ENCODE data around the genes KCNMB4, RAB21 and TPH2.

DNA sequence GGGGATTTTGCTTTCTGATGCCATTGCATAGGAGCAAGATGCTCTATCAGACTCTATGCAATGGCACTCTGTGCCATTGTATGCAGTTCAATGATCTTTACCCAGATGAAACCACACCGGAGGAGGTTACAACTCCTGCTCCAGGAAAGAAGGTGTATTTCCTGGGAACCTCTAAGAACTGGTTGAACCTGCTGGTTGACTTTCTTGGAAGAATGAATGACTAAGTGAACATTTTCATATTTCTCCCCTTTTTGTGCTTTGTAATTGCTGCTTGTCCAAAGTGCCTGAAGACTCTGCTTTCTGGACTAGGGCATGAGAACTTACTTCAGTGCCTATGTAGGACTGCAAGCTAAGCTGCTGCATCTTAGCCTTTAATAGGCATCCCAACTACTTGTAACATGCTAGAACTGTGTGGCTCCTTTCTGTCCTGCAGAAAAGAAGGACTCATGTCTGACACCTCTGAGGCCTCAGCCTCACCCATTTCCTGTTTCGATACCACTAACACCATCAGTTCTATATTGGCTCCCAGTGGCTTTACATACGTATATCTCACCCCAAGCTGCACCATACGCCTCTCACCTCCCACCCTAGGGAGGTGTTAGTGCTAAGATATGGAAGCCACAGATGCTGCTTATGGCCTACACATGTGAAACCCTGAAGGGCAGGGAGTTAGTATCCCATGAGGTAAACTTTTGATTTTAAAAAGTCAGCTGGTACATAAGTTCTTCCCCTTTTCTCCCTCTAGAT lies 193.4 kb upstream of the CNOT2 start:
- PRO-cap = no peak

GRCh38 chr12:70255932-70256900 lies 13.0 kb downstream of the CNOT2 start:
- PRO-cap = no peak

- PRO-cap = no peak
Observed at GRCh38 chr12:70320830-70321924, 44.9 kb upstream of the KCNMB4 start.

- PRO-cap = no peak
Observed at GRCh38 chr12:70357852-70358509, 8.1 kb upstream of the KCNMB4 start.

- PRO-cap = bidirectional peak, plus-strand start at chr12:70366306, minus-strand start at chr12:70366174
Observed at GRCh38 chr12:70366055-70367051, at the start of gene KCNMB4. Gene KCNMB4 (plus strand): TSS chr12:70366290.

- PRO-cap = no peak
Observed at GRCh38 chr12:70535678-70536459, 101.4 kb downstream of the PTPRB start.

DNA sequence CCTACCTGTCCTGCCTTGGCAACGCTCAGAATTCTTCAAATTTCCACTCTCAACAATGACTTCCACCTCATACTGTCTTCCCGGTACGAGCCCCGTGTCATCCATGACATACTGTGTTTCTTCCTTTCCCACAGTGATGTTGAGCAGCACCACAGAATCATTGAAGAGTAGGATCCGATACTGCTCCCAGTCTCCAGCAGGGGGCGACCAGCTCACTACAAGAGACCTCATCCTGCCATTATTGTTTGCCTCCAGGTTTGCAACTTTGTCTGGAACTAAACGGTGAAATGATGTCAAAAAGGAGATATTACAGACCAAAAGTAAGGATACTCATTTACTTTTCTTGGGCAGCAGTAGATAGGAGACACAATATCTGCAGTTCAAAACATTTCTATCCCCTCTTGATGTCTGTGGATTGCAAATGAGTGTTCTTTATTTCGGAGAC lies 47.2 kb downstream of the PTPRB start:
- PRO-cap = no peak

DNA sequence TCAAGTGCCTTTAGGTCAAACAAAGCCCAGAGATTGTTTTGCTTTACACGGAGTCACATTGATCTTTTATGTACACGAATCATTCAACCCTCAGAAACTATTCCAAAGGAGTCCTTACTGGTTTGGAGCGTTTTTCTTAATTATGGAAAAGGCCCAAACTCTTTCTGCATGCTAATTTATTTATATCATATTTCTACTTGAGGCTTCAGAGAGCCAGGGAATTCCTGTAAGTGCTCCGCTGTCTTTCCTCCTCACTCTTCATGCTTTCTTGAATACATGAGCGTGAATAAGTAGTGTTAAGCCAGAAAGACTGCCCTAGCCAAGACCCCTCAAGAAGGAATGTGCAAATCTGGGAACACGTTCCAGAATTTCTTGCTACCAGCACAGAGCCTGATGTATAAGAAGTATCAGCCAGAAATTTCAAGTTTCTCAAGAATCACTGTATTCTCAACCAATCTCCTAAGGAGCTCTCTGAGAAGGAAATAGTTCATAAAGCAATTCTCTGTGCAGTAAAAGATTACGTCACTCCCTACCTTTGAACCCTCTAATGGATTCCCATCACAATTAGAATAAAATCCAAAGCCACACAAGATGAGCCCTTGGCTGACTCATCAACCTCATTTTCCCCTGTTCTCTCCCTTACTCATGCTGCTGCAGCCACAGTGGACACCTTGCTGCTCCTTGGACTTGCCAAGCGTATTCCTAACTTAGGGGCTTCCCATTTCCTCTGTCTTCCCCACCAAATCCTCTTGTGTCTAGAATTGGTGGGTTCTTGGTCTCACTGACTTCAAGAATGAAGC lies 6.8 kb upstream of the TSPAN8 start:
- PRO-cap = no peak

- PRO-cap = no peak
Observed at GRCh38 chr12:71651981-71653239, 11.2 kb downstream of the ZFC3H1 start.

DNA sequence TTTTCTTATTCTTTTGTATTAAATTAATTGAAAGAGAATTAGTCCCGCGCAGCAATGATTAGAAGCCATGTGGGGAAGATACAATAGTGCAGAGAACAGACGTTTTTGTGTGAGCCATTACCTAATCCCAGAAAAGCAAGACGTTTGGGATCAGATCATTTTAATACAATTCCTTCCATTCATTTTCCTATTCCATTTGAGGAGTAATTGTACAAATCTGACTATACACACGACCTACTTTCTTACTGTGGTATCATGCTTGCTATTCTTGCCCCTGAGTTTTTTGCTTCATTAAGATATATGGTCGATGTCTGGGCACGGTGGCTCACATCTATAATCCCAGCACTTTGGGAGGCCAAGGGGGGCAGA lies 13.4 kb downstream of the TMEM19 start:
- PRO-cap = no peak

DNA sequence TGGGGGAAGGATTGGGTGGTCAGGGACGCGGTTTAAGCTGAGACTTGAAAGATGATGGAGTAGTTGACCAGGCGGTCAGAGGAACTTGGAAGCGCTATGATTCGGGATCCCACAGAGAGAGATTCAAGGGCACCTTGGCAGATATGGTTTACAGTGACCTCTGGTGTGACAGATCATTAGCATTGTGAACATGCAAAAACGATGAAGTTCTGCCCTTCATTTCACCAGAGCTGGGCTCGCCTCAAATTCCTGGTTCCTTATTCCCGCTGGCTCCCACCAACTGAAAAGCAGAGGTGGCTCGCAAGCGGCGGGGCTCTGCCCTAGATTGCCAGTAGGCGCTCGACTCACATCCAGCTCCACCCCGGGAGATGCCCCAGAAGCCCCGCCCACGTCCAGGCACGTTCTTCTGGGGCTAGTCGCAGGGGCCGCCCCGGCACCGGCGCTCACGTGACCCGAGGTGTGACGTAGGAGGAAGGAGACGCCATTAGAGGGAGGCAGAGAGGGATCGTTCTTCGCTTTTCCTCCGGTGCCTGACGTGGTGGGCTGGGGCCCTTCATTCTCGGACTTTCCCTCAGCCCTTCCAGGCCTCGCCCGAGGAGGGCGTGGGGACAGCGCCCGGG lies at the start of gene RAB21:
Gene RAB21, plus strand, starts transcription at position 465 of the 620 bp plus-strand sequence.
- PRO-cap = bidirectional peak, plus-strand start at position 487 of the sequence, minus-strand start at position 330 of the sequence

DNA sequence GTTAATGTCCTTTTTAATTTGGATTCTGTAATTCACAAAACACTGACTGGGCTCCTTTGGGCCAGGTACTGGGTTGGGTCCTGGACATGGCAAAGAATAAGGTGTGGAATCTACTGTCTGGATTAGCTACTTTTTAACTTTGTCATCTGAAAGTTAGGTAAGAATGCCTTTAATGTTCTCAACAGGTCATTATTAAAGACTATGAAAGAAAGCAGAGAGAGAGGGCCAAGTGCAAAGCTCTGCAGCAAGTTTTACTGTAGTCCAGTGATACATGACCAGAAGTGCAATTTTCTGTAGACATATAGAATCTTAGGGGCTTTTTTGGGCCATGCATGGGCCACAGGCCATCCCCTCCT lies 4.5 kb downstream of the RAB21 start:
- PRO-cap = no peak

GRCh38 chr12:71760746-71761214 lies 6.1 kb downstream of the RAB21 start:
- PRO-cap = no peak

GRCh38 chr12:71791786-71792269 lies 37.2 kb downstream of the RAB21 start:
- PRO-cap = no peak

DNA sequence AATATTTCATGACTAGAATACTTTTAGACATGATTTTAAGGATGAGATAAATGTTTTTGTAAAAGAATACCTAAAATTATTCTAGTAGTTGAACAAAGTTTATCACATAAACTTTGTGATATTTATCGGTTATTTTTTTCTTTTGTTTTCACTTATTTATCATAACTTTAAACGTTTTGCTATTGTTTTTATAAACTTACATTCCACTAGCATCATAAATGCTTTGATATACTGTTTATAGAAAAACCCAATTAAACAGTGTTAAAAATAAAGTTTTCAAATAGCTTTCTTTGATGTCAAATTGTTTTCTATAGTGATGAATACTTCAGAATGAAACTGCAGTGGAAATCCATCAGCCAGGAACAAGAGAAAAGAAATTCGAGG lies 41.1 kb upstream of the TPH2 start:
- PRO-cap = no peak

DNA sequence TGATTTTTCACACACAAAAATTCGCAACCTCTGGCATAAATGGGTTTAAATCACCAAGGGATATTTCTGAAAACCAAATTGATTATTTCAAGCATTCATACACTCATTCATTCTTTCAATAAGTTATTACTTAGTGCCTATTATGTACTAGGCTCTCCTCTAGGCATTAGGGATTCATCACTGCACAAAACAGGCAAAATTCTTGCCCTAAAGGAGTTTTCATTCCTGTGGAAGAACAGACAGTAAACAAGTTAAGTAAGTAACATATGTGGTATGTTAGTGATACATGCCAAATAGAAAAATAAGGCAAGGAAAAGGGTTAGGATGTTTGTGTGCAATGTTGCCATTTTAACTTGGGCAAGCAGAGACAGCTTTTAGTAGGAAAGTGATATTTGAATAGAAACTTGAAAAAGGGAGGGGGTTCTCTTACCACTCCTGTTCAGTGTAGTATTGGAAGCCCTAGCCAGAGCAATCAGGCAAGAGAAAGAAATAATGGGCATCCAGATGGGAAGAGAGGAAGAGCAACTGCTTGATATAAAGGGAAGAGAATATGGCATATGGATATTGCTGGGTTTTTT lies 38.1 kb upstream of the TPH2 start:
- PRO-cap = no peak

GRCh38 chr12:71938684-71939130 lies at the start of gene TPH2:
Gene TPH2 (plus strand): TSS chr12:71938845.
- PRO-cap = no peak

DNA sequence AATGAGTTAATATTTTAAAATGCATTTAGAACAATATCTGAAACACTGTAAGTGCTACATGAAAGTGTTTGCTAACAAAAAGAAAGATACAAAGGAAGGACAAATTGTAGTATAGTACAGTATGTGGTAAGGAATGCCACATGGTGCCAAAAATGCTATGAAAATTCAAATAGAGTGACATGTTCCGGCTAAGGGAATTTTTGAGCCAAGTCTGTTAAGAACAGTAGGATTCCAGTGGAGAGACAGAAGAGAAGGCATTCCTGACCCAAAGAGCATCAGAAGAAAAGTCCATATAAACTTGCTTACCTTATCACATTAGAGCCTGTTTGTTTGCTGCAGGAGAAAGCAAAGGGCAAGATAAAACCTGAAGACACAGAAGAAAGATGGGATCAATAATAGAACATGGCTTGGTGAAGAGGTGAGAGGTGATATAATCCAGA lies 148.4 kb downstream of the TPH2 start:
- PRO-cap = no peak

DNA sequence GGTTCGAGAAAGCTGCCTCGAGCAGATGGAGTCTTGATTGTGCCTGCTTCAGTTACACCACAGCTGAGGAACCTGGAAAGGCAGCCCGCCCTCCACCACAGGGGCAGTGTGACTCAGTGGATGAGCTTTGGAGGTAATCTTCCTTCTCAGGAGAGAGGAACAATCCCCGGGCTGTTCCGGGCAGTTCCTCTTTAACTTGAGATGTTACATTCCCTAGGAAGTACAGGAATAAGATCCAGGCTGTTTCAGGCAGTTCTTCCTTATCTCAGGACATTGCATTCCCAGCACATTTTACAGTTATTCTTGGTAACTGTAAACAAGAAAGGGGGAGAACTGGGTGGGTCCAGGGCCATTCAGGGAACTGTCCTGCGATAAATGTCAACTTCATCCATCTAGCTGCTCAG lies 16.7 kb upstream of the TRHDE start:
- PRO-cap = no peak

GRCh38 chr12:72271149-72272000 lies 795 bp upstream of the TRHDE start:
- PRO-cap = unidirectional peak, minus-strand start at chr12:72271617; unidirectional peak, minus-strand start at chr12:72271656

Data from anterior vena cava (tissue), 1 donor.